Mesenchymal stem cell of Wharton's jelly (primary cell): ENCODE results near the gene GOLGA6L25.

DNA sequence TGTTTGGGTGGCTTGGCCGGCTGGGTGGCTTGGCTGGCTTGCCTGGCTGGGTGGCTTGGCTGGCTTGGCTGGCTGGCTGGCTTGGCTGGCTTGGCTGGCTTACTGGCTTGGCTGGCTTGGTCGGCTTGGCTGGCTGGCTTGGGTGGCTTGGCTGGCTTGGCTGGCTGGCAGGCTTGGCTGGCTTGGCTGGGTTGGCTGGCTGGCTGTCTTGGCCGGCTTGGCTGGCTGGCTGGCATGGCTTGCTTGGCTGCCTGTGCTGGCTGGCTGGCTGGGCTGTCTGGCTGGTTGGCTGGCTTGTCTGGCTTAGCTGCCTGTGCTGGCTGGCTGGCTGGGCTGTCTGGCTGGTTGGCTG, 438.2 kb downstream of the GOLGA6L6 start:
- CAGE, long polyA plus RNA, result no peak

DNA sequence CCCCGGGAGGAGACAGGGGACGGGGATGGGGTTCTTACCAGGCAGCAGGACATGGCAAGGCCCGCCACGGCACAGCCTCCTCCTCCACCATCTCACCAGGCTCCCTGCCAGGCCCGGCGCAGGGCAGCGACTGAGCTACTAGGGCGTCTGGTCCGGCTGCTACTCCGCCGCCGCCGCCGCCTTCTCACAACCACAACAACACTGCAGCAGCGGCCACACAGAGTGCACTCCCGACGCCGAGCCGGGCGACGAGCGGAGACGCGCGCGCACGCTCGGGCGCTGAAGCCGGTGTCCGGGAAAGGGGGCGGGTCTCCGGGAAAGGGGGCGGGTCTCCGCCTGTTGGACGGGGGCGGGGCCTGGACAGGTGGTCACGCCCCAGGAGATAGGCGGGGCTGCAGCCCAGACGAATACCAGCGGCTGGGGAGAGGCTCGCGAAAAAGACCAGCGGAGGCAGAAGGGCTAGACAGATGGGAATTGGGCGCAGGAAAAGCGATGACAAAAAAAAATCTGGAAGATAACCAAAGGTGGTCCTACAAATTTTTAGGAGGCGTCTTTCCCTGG, 115.3 kb downstream of the POTEB3 start:
- CAGE, long polyA plus RNA, result no peak

DNA sequence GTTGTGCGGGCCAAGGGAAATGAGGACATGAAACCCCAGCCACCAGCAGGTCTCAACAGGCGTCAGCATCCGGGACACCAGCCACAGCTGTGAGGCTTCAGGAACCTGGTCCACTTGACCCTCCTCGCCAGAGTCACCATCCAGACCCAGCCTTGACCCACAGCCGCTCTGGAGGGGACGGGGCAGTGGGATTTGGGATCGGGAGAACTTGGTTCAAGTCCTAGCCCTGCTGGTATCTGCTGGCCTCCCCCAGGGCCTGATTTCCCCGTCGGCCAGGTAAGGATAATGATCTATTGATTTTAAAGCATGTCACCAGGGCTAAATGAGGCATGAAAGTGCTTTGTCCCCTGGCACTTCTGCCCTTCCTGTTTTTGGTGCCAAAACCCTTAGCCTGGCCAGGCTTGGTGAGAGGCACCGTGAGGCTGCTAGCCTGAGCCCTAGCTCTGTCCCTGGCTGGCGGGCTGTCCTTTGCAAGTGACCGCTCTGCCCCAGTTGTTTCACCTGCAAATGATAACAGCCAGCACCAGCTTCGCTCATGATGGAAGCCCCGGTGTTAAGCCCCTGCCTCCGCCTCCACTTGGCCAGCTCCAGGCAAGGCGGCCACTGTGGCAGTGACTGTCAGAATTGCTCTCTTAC, 156.5 kb downstream of the OR4N4 start:
- CAGE, long polyA plus RNA, result no peak

GRCh38 chr15:22796403-22796905, 10.0 kb downstream of the NIPA1 start:
- CAGE, long polyA plus RNA, result no peak

DNA sequence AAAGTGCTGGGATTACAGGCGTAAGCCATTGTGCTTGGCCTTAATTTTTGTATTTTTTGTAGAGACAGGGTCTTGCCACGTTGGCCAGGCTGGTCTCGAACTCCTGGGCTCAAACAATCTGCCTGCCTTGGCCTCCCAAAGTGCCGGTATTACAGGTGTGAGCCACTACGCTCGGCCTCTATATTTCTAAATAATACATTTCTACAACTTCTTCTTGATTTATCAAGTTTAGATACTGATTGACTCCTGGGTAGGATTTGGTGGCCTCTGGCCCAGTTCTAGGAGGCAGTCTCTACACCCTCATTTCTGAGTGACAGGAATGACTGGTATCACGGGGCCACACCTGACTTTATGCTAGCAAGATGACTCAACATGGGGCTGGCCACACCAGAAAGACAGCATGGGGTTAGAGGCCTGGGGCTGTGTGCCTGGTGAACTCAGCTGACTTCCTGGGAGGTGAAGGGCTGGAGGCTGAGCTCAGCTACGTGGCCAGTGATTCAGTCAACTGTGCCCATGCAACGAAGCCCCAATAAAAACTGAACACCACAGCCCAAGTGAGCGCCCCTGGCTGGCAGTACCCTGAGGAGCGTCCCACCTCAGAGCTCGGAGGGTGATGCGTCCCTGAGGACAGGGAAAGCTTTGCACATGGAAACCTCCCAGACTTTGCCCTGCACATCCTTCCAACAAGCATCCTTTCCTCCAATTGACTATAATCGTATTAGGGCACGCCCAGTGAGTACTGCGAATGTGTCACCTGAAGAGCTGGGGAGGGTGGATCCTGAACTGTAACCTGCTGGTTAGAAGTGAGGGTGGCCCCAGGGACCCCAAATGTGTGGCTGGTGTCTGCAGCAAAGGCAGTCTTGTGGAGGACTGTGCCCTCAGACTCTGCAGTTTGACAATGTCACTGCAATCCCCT, 57.1 kb downstream of the NIPA2 start:
- CAGE, long polyA plus RNA, result no peak

DNA sequence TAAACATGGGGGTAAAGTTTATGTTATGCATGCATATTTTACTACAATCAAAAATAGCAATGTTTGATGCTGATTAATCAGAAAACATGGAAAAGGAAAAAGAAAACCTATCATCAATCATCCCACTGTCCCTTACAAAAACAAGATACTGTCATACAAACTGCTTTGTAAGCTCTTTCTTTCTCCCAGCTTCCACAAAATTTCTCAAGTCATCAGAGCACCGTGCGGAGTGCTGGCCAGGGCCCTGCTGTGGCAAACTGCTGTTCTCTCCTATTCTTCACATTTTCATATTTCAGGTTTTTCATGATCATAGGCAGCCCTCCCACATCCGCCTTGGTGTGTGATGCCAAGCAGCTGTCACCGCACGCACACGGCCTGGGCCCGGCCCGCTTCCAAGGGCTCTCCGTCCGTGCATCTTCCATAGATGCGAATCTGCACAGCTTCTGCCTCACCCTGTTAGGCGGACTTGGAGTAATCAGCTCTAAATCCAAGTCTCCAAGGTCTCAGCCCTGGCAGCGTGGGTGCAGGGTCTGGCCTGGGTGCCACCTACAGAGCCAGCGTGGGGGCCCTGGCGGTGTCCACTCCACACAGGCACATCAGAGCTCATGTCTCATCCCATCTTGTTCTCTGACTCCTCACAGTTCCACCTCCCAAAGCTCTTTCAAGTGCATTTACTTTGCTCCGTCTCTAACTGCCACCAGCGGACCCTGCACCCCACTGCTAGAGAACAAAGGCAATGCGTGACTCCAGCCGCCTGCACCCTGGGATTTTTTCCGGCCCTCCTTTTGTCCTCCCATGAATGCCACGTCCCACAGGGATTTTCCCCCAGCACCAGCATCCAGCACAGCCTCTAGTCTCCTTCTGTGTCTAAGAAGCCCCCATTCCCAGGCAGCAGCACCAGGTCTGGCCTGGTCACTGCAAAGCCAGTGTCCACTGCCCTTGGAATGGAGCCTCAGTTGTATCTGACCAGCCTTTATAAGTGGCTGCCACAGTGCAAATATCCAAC, 27.2 kb downstream of the CYFIP1 start:
- CAGE, long polyA plus RNA, result no peak

DNA sequence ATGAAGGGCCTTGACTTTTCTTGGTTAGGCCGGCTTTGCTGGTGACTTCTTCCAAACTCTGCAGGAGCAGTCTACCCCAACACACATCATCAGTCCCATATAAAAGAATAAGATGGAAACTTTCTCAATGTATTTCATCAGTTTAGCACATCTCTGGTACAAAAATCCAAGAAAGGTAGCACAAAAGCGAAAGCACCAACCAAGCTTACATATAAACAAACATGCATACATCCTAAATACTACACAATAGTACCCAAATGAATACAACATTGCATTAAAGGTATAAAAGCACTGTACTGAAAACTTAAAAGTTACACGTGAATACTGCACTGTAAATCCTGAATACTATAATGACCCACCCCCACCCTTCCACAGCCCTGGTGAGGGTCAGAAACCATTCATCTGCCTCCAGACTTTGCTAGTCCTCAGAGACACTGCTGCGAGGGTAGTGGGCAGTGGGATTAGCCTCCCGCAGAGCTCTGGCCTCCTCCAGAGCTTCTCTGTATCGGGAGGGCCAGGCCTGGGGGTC, 1.2 kb downstream of the NDN start:
- CAGE, long polyA plus RNA, result no peak

DNA sequence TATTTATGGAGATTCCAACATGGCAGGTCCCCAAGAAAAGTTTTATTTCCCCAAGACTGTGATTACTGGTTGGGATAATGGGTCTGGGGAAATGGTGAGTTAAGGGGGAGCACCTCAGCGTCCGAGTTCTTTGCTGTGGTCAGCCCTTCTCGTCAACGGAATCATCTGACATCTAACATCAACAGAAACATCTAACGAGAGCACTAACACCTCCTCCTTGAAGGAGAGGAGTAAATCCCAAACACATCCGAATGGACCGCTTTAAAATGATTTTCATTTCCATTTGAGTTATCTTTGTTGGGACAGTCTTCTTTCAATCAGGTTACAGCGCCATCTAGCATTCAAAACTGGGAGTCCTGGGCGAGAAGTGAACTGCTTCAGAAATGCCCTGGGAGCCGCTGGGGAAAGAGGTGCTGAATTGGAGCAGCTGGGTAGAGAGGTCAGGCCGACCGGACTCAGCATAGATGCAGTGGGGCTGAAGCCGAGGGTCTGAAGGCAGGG, 169.8 kb upstream of the NDN start:
- CAGE, long polyA plus RNA, result no peak

GRCh38 chr15:24856115-24856867, 98.5 kb upstream of the SNRPN start:
- CAGE, long polyA plus RNA, result start-site peak on the plus strand at chr15:24856556-24856616, 220 and 81 reads in 2 replicates

GRCh38 chr15:25338599-25339422, 100.0 kb downstream of the UBE3A start:
- CAGE, long polyA plus RNA, result no peak

- CAGE, long polyA plus RNA, result no peak
Measured at GRCh38 chr15:25370380-25370971, 68.3 kb downstream of the UBE3A start.

DNA sequence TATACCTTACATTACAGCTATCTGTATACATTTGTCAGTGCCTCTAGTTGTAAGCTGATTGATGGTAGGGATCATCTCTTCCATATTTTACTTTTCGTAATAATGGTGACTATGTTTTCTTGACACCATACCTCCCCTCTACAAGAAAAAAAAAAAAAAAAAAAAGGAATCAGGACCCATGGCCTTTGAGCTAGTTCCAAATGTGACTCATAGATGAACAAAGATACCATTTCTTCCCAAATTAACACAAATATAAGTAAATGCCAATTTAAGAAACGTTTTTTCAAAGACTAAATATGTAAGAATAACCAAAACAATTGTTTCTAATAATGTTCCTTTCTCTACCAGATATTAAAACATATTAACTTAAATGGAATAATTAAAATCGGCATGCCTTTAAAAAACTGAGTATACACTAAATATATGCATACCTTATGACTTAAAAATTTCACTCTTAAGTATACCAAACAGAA, 23.1 kb downstream of the UBE3A start:
- CAGE, long polyA plus RNA, result no peak

- CAGE, long polyA plus RNA, result no peak
Measured at GRCh38 chr15:25439136-25439442, 265 bp upstream of the UBE3A start.

DNA sequence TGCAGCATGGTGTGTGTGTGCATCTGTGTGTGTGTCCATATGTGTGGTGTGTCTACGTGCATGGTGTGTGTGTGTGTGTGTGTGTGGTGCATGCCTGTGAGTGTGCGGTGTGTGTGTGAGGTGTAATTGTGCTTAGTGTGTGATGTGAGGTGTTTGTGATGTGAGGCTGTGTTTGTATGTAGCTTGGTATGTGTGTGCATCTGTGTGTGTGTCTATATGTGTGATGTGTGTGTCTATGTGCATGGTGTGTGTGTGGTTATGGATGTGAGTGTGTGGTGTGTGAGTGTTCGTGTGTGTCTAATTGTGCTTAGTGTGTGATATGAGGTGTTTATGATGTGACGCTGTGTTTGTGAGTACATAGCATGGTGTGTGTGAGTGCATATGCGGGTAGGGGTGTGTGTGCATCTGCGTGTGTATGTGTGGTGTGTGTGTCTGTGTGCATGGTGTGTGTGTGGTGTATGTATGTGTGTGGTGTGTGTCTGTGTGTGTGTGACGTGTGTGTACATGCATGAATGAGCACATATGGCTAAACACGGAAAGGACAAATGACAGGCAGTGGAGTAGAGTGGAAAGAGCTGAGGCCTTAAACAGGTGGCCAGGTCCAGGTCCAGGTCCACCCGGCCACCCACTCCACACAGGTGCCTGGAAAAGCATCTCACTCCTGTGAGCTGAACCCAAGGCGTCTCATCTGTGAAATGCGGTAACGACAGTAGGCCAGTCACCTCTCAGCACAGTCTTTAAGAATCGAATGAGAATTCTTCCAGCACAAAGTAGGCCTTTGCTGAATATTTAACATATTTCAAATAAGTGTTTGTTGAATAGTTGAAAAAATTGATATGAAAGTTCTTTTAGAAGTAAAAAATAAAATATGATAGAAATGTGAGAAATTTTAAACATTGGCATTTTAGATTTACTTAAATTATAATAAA, 58.8 kb downstream of the ATP10A start:
- CAGE, long polyA plus RNA, result no peak

- CAGE, long polyA plus RNA, result no peak
Measured at GRCh38 chr15:25862292-25863094, 634 bp downstream of the ATP10A start.

GRCh38 chr15:27645864-27646229, 453.3 kb downstream of the OCA2 start:
- CAGE, long polyA plus RNA, result no peak

DNA sequence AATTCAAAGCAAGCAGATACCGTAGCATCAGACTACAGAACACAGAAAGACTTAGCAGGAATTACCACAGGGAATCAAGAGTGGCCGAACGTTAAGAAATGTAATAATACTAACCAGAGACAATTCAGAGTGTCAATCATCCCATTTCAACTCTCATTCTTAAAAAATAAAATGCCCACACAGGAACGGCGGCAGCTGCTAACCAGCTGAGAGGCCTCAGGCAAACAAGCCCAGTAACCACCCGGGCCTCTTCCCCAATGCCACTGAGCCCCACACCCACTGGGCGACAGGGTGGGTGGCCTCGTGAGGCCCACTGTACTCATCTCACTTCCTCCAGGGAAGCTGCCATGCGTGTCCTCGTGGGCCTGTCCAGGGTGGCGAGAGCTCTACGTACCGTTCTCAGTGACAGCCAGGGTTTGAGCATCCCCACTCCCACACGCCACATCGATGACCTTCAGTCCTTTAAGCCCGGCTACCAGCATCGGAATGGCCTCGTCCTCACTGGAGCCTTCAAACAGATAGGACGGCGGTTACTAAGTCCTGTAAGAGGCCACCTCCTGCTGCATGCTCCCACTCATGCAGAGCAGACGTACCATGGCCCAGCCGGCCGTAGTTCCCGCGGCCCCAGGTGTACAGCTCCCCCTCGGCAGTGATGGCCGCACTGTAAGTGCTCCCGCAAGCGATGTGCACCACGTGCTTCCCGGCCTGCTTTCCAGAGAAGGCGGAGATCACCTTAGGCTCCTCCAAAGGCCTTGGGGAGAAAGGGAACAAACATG, 56.6 kb downstream of the HERC2 start:
- CAGE, long polyA plus RNA, result no peak

DNA sequence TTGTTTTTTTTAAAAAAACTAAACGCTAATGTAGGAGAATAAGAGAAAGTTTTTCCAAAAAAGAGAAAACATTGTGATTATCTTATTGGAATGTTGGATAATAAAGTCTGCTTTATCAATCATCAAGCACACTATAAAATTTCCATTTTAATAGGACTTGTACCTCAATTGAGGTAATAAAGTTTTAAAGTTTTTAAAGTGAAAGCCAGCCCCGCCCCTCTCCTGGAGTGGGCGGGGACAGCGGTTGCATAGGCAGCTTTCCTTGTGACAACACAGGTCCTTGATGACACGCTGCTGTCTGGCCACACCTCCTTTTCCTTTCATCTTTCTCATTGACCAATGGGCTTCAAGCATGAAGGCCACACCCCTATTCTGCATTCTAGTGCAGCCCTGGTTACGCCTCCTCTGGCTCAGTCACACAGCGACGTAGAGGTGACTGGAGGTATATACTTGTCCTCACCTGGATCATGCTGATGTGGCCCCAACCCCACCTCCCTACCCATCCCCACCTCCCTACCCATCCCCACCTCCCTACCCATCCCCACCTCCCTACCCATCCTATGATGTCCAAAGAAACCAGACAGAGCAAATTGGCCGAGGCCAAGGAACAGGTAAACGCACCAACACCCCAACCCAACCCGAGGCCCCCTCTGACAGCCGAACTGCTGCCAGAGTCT, at the start of gene GOLGA6L25:
TSS of gene GOLGA6L25 (plus strand) at position 413 of the 677 bp plus-strand sequence.
- CAGE, long polyA plus RNA, result no peak

DNA sequence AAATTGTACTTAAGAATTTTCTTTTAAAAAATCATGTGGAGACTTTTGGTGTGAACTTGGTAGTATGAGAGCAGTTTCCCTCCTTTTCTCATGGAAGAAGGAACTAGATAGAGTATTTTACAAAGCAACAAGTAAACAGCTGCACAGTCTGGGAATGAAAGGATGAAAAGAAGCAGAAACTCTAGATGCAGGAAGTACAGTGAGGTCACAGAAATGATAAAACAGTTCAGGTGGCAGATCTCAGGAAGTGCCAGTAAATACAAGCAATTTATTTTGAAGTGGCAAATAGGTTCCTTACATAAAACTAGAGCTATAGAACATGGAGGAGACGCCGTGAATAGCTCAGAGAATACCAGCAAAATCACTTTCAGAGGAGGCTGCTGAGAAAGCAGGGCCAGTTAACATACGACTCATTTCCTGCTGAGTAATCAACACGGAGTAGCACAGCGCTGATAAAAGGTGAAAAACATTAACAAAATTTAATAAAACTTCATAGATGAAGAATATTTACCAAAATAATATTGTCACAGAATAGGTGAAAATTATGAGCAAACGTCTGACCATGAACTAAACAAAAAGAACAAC, 29.3 kb downstream of the GOLGA6L7 start:
- CAGE, long polyA plus RNA, result no peak

GRCh38 chr15:29674756-29675531, 104.2 kb upstream of the ENTREP2 start:
- CAGE, long polyA plus RNA, result start-site peak on the plus strand at chr15:29674913-29674953, 12 and 9 reads in 2 replicates